Colonic mucosa (tissue), 1 donor: Measurements from ENCODE around the genes MYOZ2, USP53, NDNF, ANXA5 and FGF2.

DNA sequence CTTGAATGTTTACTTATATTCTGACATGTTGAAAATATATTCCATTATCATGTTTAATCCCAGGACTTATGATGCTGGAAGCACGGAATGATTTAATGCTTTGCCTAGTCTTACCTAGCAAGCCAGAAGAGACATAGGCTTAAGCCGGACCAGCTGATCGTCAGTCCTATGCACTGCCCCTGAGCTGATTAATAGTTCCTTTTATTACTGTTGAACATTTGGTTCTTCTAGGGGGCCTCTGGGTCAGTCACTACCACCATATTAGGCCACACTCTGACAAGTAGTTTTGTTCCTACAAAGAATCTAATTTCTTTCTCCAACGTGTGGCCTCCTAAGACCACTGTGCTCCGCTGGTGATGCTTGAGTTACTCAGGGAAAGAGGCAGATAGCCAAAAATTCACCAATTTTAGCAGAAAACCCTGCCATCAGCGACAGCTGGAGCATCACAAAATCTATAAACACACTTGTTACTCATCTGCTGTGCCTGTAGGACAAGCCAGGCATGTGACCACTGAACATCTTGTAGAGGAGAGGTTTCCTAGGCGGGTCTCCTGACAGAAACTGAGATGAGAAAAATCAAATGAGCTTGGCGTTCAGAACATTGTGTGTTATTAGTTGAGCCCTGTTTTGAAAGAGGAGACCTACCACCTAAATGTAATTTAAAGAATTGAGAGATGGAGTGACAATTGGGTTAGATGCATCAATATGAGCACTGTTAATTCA is 105.3 kb downstream of the SYNPO2 start:
- PRO-cap: no peak

- PRO-cap: no peak
These were observed 111.6 kb downstream of the SYNPO2 start for GRCh38 chr4:118999965-119000982.

GRCh38 chr4:119011074-119011305 is 122.3 kb downstream of the SYNPO2 start:
- PRO-cap: no peak

GRCh38 chr4:119135422-119136086 is at the start of gene MYOZ2:
Gene MYOZ2, plus strand, starts transcription at chr4:119135832.
- PRO-cap: no peak

- PRO-cap: no peak
These were observed 22.9 kb upstream of the USP53 start for GRCh38 chr4:119189553-119190160.

DNA sequence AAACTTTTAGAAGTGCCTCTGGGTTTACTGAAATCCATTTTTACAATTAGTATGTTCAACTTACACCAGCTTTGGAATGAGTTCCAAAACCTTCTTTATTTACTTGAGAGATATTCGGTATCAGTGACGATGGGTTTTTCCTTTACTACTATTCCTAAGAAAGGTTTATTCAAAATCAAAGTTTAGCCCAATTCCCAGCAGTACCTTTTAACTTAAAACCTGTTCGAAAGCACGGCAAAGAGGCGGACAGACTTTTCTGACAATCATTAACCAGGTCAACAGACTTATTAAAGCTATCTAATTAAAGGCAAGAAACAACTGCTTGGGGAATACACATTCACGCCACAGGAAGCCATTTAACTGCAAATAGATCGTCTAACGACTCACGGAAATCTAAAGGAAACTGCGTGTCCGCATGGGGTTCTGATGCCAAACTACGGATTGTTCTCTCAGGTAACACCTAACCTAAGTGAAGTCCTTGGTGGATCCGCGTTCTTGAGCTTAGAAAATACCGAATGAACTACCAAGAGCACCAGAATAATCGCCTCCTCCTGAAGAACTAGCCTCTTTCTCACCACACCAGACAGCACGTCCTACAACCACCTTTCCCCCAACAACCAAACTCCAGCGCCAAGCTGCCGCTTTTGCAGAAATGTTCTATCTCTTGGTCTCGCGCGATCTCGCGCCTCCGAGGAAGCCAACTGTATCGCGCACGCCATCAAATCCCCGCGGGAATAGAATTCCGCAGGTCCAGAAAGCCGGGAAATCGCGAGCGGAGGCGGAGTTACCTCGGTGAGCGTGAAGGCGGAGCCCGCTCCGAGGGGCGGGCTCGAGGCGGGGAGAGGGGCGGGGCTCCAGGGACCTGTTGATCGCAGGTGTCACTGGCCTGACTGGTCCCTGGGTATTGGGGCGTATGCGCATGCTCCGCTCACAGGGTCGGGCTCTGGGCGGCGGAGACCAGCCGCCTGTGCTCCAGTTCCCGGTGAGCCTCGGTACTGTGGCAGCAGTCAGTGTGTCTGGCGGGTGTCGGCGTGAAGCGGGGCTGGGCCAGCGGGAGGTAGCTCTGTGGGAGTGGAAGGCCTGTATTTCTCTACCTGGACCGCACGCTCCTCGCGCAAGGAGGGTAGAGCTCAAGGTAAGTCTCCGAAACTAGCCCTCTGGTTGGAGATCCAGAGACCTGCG is at the start of gene USP53:
Gene USP53, plus strand, starts transcription at position 975 of the 1,182 bp plus-strand sequence.
- PRO-cap: unidirectional peak, plus-strand start at position 310 of the sequence; unidirectional peak, minus-strand start at position 436 of the sequence; unidirectional peak, minus-strand start at position 497 of the sequence; bidirectional peak, plus-strand start at position 975 of the sequence, minus-strand start at position 736 of the sequence

DNA sequence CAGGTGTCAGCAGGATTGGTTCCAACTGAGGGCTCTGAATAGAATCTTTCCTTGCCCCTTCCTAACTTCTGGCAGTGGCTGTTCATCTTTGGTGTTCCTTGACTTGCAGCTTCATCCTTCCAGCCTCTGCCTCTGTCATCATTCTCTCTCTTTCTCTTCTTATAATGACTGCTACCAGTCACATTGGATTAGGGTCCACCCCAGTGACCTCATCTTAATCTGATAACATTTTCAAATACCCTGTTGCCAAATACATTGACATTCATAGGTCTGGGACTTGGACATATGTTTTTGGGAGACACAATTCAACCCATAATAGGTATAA is 6.7 kb downstream of the USP53 start:
- PRO-cap: no peak

DNA sequence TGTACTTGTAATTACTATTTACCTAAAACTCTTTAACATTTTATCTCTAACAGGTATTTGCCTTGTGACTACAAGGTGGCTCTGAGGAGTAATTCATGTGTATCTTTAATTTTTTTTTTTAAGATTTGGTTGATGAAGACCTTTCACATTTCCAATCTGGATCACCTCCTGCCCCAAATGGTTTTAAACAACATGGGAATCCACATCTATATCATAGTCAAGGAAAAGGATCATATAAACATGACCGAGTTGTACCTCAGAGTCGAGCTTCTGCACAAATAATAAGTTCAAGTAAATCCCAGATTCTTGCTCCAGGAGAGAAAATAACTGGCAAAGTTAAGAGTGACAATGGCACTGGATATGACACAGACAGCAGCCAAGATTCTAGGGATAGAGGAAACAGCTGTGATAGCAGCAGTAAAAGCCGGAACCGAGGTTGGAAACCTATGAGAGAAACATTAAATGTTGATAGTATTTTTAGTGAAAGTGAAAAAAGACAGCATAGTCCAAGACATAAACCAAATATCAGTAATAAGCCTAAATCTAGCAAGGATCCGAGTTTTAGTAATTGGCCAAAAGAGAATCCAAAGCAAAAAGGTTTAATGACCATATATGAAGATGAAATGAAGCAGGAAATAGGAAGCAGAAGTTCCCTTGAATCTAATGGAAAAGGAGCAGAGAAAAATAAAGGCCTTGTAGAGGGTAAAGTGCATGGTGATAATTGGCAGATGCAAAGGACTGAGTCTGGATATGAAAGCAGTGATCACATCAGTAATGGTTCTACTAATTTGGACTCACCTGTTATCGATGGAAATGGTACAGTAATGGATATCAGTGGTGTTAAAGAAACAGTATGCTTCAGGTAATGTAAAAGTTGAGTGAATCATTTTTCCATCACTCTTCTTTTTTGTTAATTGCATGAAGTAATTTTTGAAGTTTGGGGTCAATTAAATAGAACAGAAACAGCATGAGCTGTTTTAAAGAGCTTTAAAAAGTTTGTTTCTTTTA is 29.0 kb downstream of the C4orf3 start:
- PRO-cap: no peak

DNA sequence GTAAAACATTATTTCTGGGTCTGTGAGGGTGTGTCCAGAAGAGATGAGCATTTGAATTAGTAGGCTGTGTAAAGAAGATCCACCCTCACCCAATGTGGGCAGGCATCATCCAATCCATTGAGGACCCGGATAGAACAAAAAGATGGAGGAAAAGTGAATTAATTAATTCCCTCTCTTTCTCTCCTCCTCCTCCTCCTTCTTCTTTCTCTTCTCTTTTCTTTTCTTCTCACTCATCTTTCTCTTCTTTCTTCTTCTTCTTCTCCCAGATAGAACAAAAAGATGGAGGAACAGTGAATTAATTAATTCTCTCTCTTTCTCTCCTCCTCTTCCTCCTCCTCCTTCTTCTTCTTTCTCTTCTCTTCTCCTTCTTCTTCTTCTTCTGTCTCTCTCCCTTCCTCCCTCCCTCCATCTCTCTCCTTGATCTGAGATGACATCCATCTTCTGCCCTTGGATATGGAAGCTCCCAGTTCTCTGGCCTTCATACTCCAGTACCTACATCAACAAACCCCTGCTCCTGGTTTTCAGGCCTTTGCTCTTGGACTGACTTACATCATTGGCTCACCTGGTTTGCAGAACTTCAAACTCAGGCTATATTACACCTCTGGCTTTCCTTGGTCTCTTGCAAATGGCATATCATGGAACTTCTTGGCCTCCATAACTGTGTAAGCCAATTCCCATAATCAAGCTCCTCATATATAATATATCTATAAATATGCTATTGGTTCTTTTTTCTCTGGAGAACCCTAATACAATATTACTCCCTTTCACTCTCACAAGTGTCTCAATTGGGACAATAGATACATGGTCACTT is 164.8 kb downstream of the PRDM5 start:
- PRO-cap: no peak

- PRO-cap: bidirectional peak, plus-strand start at chr4:121072204, minus-strand start at chr4:121072203; bidirectional peak, plus-strand start at chr4:121072666, minus-strand start at chr4:121072557
These were observed at the start of gene NDNF for GRCh38 chr4:121071803-121072975. Gene NDNF, minus strand, starts transcription at chr4:121072535.

DNA sequence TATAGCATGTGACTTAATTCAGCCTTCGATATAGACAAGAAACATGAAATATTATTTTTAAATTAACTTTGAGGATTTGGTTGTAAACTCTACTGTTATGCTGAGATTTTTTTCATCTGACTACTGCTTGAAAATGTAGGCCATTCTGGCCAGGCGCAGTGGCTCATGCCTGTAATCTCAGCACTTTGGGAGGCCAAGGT is 24.3 kb downstream of the TNIP3 start:
- PRO-cap: no peak

- PRO-cap: no peak
These were observed 25.7 kb upstream of the TNIP3 start for GRCh38 chr4:121189745-121190322.

DNA sequence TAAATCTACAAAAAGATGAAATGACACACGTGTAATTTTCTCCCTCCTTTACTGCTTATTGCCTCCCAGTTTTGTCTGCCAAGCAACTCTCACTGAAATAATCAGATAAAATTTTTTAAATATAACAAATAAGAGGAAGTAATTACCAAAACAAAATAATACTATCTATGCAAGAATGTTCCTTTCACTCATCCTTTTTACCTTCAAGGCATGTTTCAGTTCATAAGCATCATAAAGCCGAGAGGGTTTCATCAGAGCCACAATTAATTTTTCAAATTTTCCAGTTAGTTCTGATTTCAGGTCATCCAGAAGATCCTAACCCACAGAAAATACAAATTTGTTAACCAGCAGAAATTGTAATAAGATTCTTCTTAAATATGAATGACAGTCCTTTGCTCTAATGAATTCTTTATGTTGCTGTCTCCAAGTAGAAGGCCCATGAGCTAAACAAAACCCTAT is 13.6 kb downstream of the ANXA5 start:
- PRO-cap: no peak

GRCh38 chr4:121696014-121697035 is at the start of gene ANXA5:
Gene ANXA5, minus strand, starts transcription at chr4:121696980.
- PRO-cap: bidirectional peak, plus-strand start at chr4:121696325, minus-strand start at chr4:121696133; bidirectional peak, plus-strand start at chr4:121697198, minus-strand start at chr4:121696975

GRCh38 chr4:121697036-121697567 is 322 bp upstream of the ANXA5 start:
- PRO-cap: bidirectional peak, plus-strand start at chr4:121697198, minus-strand start at chr4:121696975

GRCh38 chr4:121822199-121823364 is 1.1 kb downstream of the CCNA2 start:
- PRO-cap: unidirectional peak, plus-strand start at chr4:121823113

GRCh38 chr4:122239435-122240364 is 87.6 kb downstream of the BLTP1 start:
- PRO-cap: no peak

GRCh38 chr4:122353645-122354059 is 25.2 kb upstream of the ADAD1 start:
- PRO-cap: no peak

DNA sequence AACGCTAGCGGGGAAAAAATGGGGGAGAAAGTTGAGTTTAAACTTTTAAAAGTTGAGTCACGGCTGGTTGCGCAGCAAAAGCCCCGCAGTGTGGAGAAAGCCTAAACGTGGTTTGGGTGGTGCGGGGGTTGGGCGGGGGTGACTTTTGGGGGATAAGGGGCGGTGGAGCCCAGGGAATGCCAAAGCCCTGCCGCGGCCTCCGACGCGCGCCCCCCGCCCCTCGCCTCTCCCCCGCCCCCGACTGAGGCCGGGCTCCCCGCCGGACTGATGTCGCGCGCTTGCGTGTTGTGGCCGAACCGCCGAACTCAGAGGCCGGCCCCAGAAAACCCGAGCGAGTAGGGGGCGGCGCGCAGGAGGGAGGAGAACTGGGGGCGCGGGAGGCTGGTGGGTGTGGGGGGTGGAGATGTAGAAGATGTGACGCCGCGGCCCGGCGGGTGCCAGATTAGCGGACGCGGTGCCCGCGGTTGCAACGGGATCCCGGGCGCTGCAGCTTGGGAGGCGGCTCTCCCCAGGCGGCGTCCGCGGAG is at the start of gene FGF2:
Gene FGF2, plus strand, starts transcription at position 437 of the 527 bp plus-strand sequence.
- PRO-cap: bidirectional peak, plus-strand start at position 104 of the sequence, minus-strand start outside the sequence; bidirectional peak, plus-strand start at position 440 of the sequence, minus-strand start at position 228 of the sequence

DNA sequence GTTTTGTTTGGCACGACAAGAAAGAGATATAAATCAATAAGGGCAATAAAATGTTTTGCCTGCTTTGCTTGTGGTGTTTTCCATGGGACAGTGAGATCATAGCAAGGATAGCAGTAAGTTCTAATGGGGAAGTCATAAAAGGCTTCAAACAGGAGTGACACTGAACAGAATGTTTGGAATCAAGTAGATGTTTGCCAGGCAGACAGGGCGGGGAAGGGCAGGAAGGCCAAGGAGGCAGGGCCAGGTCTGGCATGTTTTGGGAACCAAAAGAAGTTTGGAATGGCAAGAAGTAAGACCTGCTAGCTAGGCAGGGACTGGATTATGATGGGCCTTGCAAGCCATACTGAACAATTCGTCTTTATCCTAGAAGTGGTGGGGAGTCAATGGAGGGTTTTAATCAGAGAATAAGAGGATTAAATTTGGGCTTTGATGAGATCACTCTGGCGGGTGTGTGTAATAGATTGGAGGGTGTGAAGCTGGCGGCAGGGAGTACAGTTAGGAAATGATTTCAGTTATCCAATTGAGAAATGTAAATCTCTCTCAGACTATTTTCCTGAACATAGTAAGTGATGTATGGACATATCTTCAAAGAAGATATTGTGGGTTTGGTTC is 16.5 kb downstream of the FGF2 start:
- PRO-cap: no peak